Vermiform appendix (tissue), 1 donor: ENCODE measurements around a stretch of chr6.

- PRO-cap, result bidirectional peak, plus-strand start at chr6:139271336, minus-strand start at chr6:139271211
Observed at GRCh38 chr6:139270965-139271689, 20.7 kb downstream of the TXLNB start.

DNA sequence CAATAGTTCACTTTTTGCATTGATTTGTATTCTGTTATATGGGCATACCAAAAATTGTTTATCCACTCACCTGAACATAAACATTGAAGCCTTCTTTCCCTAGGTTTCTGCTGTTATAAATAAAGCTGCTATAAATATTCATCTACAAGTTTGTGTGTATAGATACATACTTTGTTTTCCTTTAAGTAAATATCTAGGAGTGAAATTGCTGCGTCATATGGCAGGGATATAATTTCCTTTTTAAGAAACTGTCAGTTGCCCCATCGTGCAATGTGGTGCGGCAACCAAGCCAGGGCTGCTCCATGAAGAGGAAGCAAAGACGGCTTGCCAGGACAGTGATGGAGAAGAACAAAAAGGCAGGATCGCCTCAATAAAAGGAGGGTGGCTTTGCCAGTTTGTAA lies 36.7 kb downstream of the CITED2 start:
- PRO-cap, result unidirectional peak, plus-strand start at position 316 of the sequence

GRCh38 chr6:139349299-139349859 lies 25.1 kb downstream of the CITED2 start:
- PRO-cap, result no peak

GRCh38 chr6:139367755-139368589 lies 6.5 kb downstream of the CITED2 start:
- PRO-cap, result no peak

- PRO-cap, result bidirectional peak, plus-strand start at chr6:139373408, minus-strand start at chr6:139373401
Observed at GRCh38 chr6:139372636-139373668, 1.5 kb downstream of the CITED2 start.

DNA sequence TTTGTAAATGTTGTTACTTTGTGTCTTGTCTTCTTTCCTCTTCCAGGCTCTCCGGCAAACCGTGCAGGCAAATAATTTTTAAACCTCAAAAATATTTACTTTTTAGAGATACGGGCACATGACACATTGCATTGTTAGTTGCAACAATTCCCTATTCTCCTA lies 1.8 kb upstream of the CITED2 start:
- PRO-cap, result no peak

DNA sequence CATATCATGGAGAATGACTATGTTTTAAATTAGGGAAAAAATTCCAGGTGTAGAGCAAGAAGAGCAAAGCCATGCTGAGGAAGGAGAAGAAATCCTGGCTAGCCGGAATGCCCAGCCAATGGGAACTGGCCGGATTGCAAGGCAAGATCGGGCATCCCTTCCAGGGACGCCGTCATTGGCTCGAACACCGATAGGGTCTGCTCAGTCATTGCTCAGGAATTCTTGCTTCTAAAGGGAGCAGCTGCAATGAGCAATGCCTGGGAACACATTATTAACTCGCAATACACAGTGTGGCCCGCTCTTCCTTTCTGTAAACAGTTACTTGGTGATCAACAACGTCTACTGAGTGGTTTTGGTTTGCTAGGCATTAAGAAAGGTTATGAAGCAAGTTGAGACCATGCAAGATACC lies 165.3 kb upstream of the CITED2 start:
- PRO-cap, result no peak

DNA sequence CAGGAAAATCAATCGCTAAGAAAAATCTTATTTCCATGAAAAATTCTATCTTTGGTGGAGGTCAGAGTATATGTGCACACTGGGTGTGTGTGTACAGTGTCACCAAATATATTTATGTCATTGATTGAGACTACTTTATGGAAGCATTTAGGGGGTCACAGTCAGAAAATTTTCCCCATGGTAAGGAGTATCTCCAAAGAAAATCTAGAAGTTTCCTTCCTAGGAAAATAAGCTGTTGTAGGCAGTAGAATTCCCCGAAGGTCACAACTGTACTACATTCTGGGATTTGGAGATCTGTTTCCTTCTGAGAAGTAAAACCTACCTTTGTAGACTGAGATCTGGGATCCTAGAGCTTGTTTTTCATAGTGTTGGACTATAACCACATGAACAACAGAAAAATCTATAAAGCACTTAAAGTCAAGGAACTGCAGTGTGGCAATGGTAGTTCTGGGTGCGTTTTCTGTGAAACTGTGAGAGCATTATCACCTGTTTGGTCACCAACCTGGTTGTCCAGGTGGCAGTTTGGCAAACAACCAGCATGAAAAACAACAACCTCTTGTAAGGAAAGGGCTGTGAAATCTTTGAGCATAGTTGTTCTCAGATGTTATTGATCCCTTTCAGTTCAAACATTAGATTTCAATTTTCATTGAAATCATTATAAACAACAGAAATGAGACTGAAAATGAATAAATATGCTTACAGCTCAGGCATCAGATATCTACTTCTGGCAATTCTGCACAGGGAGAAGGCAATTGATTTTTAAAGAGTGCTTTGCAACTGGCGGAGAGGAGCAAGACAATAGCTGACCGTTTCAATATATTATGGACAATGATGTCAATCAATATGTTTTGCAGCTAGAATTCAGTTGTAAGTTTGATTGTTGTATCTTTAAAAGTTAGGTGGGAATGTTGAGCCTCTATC lies 215.7 kb upstream of the CITED2 start:
- PRO-cap, result no peak

GRCh38 chr6:139762531-139763053 lies 388.1 kb upstream of the CITED2 start:
- PRO-cap, result no peak

DNA sequence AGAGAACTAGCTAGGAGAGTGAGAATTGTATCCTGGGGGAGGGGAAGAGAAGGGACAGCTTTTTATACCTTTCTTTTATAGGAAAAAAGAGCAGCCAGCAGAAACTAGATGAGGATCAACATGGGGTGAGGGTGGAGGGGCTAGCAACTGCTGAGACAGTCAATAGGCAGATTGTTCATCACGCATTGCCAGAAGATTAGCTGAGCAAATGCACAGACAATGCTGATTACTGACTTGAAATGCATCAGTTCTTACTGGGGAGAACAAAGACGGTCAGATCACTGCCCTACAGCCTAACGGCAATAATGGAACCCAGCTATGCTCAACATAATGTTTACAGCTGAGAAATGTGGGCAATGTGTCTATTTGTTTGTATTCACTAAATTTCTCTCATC lies 514.3 kb upstream of the CITED2 start:
- PRO-cap, result no peak

DNA sequence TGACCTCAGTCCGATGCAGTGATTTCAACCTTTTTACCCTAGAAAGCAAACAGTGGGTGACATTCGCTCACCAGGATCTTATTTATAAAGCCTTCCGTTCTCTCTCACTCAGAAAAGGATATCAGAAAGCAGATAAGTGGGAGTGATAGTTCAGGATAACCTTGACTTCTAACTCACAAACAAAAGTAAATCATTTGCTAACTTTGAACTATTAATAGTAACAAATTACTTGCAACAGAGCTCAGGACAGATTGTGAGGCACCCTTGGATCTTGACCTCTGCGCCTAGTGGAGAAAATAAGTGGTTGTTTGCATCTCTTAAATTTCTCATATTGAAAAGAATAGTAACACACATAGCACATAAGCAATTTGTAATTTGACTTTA lies 637.1 kb upstream of the CITED2 start:
- PRO-cap, result no peak

- PRO-cap, result no peak
Observed at GRCh38 chr6:140079049-140079865, 704.8 kb upstream of the CITED2 start.

GRCh38 chr6:140320363-140320869 lies 946.0 kb upstream of the CITED2 start:
- PRO-cap, result no peak

DNA sequence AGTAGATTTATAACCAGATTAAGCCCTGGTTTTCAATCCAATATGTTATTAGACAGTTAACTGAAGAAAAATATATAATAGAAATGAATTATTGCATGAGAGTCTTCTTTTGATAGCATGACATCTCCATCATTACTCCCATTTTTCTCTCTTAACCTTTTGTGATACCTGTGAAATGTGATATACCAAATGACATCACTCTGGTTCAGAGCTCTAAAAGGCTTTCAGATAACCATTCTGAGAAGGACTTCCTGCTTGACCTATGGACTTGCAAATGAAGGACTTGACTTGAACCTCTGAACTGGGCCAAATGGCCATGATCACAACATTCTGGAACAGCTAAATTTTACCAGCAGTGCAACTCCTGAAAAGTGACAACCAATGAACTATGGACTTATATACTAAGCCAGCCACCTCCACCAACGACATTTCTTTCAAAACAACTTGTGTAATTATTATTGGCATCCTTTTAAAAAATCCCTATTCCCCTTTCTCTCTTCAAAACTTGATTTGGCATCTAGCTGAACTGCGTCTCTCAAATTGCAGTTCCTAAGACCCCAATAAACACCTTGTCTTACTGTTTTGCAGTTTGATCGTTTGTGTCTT lies 1085.8 kb upstream of the CITED2 start:
- PRO-cap, result no peak

DNA sequence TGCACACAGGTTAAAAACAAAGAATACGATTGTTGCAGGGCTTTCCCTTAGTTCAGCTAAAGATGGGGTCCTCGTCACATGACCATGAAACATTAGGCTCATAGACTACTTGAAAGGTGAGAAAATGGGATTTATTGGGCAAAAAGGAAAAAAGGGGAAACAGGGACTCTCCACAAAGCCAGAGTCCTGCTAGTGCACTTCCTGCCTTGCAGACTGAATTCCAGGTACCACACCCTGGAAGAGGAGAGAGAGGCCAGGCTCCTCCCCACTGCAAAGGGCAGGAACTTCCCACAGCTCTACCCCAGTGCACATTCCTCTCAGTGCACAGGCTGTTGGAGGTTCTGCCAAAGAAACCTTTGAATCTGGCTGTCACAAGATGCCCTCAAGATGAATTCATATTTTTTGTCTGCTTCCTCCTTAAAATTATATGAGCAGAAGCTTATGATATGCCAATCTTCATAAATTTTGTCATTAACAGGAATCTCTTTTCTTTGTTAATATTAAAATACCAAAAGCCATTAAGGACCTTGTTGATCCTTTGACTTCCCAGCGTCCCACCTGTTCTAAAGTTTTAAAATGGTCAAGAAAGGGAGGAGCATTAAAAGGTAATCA lies 920.4 kb upstream of the GJE1 start:
- PRO-cap, result no peak

GRCh38 chr6:141403662-141404181 lies 729.0 kb upstream of the GJE1 start:
- PRO-cap, result no peak

DNA sequence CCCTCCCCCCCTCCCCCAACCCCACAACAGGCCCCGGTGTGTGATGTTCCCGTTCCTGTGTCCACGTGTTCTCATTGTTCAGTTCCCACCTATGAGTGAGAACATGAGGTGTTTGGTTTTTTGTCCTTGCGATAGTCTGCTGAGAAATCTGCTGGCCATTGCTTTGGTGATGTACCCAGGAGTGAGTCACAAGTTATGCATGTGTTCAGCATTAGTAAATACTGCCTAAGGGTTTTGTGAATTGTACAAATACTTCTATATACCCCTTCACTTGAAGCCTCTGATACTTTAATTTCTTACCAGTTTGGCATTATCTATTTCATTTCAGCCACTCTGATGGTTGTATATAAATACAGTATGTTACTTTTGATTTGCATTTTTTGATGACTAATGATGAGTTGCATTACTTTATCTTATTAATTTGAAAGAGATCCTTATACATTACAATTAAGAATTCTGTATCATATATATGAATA lies 711.3 kb upstream of the GJE1 start:
- PRO-cap, result no peak

DNA sequence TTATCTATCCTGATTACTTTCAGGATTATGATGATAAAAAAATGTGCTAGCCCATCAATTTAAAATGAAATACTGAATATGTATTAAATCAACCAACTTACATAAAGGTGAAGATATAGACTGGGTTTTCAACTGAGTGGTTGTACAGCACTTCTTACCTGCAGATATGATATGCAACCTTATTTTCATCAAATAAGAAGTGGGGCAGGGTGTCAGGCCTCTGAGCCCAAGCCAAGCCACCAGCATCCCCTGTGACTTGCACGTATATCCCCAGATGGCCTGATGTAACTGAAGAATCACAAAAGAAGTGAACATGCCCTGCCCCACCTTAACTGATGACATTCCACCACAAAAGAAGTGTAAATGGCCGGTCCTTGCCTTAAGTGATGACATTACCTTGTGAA lies 117.3 kb upstream of the GJE1 start:
- PRO-cap, result no peak

GRCh38 chr6:142184338-142184874 lies 37.3 kb downstream of the VTA1 start:
- PRO-cap, result no peak

DNA sequence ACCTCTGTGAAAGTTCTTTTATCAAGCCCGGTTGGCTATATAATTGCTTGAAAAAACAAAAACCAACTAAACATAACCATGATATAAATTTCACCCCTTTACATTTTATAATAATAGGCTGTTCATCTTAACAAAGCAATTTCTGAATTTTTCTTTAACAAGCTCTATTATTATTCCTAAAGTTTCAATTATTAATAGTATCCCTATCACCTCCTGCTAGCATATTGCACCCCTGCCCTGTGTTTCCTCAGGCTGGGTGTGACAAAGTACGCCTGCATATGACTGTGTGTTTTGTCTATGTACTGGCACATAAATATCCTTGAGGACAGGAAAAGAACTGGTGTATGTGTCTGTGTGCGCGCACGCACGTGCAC lies 117.8 kb downstream of the HIVEP2 start:
- PRO-cap, result no peak